A549 (cell line): Measurements from ENCODE around the genes UGT3A2 and NIPBL.

- PRO-cap, result no peak
CAGE:
- cytosol, long polyA plus RNA, result no peak
- long polyA plus RNA, result no peak
- nucleus, long polyA plus RNA, result no peak
Measured at GRCh38 chr5:35134152-35134699, 86.5 kb upstream of the AGXT2 start.

DNA sequence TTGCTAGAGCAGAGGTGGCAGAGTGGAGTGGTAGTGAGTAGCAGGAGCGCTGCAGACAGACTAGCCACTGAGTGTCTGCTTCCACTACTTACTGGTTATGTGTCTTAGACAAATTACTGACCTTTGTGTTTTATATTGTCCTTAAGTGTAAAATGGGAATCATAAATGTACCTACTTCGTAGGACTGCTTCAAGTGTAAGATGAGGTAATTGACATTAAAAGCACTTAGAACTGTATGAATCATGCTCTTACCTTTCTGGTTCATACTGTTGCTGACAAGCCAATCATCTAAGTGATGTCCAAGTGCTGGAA lies 12.5 kb upstream of the PRLR start:
- PRO-cap, result no peak
CAGE:
- cytosol, long polyA plus RNA, result no peak
- long polyA plus RNA, result no peak
- nucleus, long polyA plus RNA, result no peak

DNA sequence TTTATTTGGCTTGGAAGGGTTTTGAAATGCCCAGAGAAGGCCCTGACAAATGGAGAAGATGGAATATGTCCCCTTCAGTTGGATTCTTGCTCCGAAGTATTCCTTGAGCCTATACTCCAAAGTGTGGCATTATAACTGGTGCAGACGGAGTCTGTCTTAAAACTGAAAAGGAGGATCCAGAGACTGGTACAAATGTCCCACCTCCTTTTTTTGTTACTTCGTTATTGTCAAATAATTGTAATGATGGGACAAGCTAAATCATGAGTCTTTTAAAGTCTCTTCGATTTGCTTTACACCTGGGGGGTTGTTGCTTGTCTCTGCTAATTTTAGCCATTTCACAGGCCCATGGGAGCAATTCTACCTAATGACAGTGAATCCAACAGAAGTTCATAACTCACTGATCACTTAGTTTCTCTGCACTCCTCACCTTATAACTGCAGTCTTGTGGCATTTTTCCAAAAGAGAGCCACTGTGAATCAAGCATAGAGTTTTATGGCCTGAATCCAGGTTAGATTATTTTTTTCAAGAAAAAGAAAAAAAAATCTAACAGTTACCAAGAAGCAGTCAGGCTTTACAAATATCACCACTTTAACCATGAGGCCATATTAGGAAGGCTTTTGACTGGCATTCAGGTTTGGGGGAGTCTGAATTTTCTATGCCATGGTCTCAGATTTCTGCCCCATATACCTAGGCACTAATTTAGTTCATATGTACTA lies 1.6 kb upstream of the IL7R start:
- PRO-cap, result no peak
CAGE:
- cytosol, long polyA plus RNA, result no peak
- long polyA plus RNA, result no peak
- nucleus, long polyA plus RNA, result no peak

DNA sequence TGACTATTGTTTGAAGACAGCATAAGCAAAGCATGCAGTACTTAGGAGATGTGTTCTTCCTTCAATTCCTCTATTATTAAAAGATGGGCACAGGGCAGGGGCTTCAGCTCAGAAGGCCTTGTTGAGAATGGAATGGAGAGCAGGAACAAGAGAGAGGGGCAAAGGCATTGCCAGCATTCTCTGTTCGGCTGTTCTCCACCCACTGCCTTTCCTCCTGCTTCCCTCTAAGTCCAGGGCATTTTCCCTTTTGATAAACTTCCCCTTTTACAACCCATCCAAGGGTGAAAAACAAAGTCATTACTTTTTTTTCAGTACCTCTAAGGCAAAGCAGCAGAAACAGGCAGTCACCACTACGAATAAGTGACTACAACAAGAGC lies 12.9 kb downstream of the IL7R start:
- PRO-cap, result no peak
CAGE:
- cytosol, long polyA plus RNA, result no peak
- long polyA plus RNA, result no peak
- nucleus, long polyA plus RNA, result no peak

DNA sequence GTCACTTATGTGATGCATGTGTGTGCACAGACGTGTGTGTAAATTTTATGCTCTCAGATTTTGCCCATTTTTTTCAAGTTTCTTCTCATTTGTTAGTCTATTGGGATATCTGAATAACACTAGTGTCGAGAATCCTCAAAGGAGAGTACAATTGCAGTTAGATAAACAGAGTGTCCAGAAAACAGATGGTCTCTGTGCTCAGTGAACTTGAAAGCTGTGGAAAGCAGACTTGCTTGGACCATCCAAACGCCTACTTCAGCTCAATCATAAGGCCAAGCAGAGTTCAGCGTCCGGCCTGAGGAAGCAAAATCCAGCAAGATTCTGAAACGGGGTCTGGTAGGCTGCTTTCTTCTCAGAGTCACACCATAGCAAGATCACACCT lies 35.8 kb upstream of the UGT3A1 start:
- PRO-cap, result no peak
CAGE:
- cytosol, long polyA plus RNA, result no peak
- long polyA plus RNA, result no peak
- nucleus, long polyA plus RNA, result no peak

- PRO-cap, result no peak
CAGE:
- cytosol, long polyA plus RNA, result no peak
- long polyA plus RNA, result no peak
- nucleus, long polyA plus RNA, result no peak
Measured at GRCh38 chr5:36066141-36067341, at the start of gene UGT3A2. Gene UGT3A2, minus strand, starts transcription at chr5:36066882.

DNA sequence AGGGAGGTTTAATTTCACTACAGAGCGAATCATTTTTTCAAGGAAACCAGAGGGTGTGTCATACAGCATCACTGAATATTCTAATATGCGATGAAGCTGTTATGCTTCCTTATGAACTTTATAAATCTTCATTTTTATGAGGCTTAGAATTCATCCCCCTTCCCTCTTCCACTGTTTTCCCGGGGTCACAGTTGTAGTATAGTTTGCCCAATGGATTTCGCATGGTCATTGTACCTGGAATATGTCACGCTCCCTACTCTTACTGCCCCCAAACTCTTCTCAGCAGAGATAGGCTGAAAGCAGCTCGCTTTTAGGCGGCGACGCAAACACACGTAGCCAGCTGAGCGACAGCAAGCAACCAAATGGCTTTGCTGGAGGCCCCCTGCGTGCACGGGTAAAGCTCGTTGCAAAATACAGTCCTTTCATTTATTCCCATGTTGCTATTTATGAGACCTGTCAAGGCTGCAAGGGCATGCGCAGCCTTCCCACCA lies 788 bp downstream of the LMBRD2 start:
- PRO-cap, result no peak
CAGE:
- cytosol, long polyA plus RNA, result no peak
- long polyA plus RNA, result no peak
- nucleus, long polyA plus RNA, result no peak

DNA sequence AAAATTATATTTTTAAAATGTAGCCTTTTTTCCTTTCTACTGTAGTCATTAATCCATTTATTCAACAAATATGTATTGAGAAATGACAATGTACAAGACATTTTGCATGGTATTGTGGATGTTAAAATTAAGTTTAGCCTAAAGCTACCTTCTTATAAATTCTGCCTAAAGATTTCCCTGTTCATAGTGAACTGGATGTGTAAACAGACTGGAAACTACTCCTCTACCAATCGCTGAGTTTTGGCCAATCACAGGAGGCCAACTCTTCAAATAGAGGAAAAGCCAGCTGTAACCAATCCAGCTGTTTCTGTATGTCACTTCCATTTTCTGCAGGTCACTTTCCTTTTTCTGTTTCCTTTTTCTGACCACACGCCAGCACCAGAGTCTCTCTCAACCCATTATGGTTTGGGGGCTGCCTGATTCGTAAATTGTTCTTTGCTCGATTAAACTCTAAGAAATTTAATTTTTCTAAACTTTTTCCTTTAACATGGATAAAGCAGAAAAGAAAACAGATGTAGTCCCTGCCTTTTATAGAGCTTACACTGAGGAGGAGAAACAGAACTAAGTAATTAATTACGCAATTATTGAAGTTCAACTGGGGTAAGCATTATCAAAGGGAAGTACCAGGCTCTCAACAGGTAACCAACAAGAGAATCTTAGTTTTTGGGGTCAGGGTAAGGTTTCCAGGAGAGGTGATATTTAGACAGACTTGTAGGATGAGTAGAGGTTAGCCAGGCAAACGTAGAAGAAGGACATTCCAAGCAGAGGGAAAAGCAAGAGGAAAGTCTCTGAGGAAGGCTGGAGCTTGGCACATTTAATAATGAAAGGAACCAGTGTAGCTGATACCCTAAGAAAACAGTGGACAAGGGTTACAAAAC lies 27.7 kb downstream of the RANBP3L start:
- PRO-cap, result no peak
CAGE:
- cytosol, long polyA plus RNA, result no peak
- long polyA plus RNA, result no peak
- nucleus, long polyA plus RNA, result no peak

DNA sequence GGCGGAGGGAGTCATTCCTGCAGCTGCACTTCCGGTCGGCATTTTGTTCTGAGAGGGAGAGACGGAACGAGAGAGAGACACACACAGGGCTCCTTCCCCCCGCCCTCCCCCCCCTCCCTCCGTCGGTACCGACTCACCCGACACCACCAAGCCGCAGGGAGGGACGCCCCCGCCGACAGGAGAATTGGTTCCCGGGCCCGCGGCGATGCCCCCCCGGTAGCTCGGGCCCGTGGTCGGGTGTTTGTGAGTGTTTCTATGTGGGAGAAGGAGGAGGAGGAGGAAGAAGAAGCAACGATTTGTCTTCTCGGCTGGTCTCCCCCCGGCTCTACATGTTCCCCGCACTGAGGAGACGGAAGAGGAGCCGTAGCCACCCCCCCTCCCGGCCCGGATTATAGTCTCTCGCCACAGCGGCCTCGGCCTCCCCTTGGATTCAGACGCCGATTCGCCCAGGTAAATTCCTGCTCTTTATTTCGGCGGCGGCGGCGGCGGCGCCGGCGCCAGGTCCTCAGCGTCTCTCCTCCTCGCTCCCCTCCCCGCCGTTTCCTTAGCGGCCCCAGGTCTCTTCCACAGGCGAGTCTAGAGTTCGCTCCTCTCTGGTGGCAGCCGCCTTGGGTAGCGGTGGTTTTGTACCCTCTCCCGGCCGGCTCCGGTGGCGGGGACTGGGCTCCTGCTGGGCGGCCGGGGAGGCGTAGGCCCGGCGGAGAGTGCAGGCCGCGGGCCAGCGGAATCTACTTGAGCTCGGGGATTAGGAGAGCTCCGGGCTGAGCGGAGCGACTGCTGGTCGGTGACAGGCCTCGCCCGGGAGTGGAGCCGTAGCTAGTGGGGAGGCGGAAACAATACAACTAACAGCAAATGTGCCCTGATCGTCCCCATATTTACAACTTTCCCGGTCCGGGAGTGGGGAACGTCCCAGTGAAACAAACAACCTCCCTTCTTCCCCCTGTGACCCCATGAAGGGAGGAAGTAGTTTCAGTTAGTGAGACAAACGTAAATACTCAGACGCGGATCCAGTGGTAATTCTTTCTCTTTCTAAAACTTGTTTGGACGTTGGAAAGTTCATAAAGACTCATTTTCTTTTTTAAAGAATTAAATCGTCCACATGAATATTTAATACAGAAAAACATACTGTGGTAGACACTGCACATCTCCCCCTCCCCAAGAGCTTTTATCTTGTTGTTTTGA lies at the start of gene NIPBL:
NIPBL (plus strand) TSS at position 41 of the 1,182 bp plus-strand sequence.
- PRO-cap, result bidirectional peak, plus-strand start at position 147 of the sequence, minus-strand start outside the sequence
CAGE:
- cytosol, long polyA plus RNA, result no peak
- long polyA plus RNA, result no peak
- nucleus, long polyA plus RNA, result start-site peak on the plus strand centred at position 131 of the sequence, 52 bp wide, 22 and 39 reads in 2 replicates

DNA sequence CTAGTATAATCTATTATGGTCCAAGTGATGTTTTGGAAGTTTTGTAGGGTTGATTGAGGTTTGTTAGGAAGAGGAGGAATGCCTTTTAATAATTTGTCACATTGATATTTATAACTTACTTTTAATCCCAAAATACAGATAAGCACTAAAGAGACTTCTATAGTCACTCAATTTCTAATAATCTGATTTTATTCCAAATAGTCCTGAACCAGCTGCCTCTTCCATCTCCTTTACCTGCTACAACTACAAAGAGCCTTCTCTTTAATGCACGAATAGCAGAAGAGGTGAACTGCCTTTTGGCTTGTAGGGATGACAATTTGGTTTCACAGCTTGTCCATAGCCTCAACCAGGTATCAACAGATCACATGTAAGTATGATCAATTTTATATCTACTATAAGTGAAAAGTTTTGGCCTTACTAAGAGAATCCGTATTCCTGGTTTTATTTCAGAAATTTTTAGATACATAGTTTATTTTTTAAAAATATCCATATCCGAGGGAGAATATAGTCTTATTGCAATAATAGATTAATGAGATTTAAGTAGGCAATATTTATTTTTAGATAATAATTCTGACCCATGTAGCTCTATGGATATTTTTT lies 78.8 kb downstream of the NIPBL start:
- PRO-cap, result no peak
CAGE:
- cytosol, long polyA plus RNA, result no peak
- long polyA plus RNA, result no peak
- nucleus, long polyA plus RNA, result no peak

GRCh38 chr5:36970811-36971118 lies 94.2 kb downstream of the NIPBL start:
- PRO-cap, result no peak
CAGE:
- cytosol, long polyA plus RNA, result no peak
- long polyA plus RNA, result no peak
- nucleus, long polyA plus RNA, result no peak

DNA sequence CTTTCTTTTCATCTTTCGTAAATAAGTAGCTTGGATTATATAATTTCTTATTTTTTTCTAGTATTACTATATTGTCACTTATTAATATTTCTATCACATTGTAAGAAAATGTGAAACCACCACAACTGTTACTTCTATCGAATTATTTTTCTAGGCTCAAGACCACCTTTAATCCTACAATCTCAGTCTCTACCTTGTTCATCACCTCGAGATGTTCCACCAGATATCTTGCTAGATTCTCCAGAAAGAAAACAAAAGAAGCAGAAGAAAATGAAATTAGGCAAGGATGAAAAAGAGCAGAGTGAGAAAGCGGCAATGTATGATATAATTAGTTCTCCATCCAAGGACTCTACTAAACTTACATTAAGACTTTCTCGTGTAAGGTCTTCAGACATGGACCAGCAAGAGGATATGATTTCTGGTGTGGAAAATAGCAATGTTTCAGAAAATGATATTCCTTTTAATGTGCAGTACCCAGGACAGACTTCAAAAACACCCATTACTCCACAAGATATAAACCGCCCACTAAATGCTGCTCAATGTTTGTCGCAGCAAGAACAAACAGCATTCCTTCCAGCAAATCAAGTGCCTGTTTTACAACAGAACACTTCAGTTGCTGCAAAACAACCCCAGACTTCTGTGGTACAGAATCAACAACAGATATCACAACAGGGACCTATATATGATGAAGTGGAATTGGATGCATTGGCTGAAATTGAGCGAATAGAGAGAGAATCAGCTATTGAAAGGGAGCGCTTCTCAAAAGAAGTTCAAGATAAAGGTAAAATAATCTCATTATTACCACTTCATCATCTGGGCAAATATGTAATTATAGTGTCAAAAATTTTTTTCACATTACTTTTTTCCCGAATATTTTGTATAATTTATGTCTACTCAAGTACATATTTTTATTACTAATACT lies 99.3 kb downstream of the NIPBL start:
- PRO-cap, result no peak
CAGE:
- cytosol, long polyA plus RNA, result no peak
- long polyA plus RNA, result no peak
- nucleus, long polyA plus RNA, result no peak

GRCh38 chr5:37063481-37063959 lies 185.7 kb downstream of the CPLANE1 start:
- PRO-cap, result no peak
CAGE:
- cytosol, long polyA plus RNA, result no peak
- long polyA plus RNA, result no peak
- nucleus, long polyA plus RNA, result no peak

DNA sequence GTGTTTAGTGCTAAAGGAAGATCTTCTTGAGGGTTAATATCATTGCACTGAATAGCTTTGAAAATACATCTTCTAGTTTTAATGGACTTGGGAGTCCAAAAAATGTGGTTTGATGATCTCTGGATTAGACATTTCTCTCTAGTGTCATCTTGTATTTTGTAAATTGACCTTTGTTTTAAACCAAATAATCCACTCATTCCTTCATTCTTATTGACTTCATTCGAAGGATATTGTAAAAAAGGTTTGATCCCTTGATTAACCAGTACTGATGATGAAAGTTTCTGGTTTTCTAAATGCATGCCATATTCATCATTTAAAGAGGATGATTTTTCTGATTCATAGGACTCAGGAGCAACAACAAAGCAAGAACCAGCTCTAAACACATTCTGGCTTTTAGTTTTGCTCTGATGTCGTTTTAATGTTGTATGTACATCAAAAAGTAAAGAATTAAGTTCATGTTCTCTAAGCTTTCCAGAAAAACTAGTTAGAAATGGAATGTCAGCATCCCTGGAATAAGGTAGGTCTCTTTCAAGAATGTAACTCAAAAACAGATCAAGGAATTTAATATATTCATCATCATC lies 66.1 kb downstream of the CPLANE1 start:
- PRO-cap, result no peak
CAGE:
- cytosol, long polyA plus RNA, result no peak
- long polyA plus RNA, result no peak
- nucleus, long polyA plus RNA, result no peak

GRCh38 chr5:37634263-37634861 lies 205.5 kb downstream of the GDNF start:
- PRO-cap, result no peak
CAGE:
- cytosol, long polyA plus RNA, result no peak
- long polyA plus RNA, result no peak
- nucleus, long polyA plus RNA, result no peak

- PRO-cap, result no peak
CAGE:
- cytosol, long polyA plus RNA, result no peak
- long polyA plus RNA, result no peak
- nucleus, long polyA plus RNA, result no peak
Measured at GRCh38 chr5:37689819-37690515, 149.9 kb downstream of the GDNF start.

GRCh38 chr5:38257370-38257677 lies 1.0 kb upstream of the EGFLAM start:
- PRO-cap, result no peak
CAGE:
- cytosol, long polyA plus RNA, result no peak
- long polyA plus RNA, result no peak
- nucleus, long polyA plus RNA, result no peak

GRCh38 chr5:38494012-38494476 lies 62.4 kb downstream of the LIFR start:
- PRO-cap, result no peak
CAGE:
- cytosol, long polyA plus RNA, result no peak
- long polyA plus RNA, result no peak
- nucleus, long polyA plus RNA, result no peak

DNA sequence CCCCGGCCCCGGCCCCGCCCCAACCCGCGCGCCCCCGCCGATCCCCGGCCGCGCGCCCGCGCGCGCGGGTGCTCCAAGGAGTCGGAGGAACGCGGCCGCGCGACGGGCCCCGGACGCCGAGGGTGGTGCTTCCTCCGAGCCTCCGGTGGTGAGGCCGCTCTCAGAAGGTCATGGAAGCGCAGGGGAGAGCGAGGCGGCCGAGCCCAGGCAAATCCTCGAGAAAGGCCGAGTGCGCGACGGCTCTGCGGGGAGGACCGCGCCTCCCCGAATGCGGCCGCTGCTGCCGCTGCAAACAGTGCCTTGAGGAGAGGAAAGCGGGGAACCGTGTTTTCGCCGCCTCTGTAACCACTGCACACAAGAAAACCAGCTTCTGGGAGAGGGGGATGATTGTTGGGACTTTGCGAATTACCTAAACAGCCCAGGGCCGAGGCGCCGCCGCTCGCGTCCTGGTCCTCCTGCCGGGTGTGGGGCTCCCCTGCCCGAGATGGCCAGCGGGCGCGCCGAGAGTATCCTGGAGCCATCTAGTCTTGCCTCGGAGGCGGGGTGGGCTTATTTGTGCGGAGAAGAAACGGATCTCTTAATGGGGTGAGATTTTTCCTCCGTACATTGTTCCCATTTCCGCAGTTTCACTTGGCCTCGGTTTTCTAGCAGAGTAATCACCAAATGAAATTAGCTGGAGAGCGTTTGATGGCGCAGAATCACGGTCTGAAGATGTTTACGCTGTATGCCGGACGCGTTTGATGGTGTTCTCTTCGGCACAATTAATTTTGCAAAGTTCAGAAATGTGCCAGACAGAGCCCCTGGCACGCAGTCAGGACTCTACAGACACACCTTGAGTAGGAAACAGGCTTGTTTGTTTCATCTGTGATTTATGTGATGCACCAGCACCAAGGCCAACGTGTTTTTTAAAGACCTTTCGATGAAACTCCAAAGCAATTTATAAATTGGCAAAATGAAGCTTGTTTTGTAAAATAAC lies 568 bp upstream of the LIFR start:
- PRO-cap, result bidirectional peak, plus-strand start at position 100 of the sequence, minus-strand start outside the sequence
CAGE:
- cytosol, long polyA plus RNA, result no peak
- long polyA plus RNA, result no peak
- nucleus, long polyA plus RNA, result no peak

DNA sequence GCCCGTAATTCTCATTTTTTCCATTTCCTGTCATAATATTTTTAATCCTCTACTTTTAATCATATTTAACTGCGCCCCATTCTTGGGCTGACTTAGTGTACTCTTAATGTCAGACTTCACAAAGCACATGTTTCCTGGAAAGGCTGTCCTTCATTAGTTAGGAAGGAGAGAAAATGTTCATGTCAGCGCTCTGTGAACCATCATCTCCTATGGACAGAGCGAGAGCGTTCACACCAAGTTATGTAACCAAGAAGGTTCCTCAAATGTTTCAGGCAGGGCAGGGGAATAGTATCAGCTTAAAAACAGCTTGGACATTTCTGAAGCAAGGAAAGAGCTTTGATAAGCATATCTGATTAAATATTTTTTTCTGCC lies 66.1 kb upstream of the LIFR start:
- PRO-cap, result no peak
CAGE:
- cytosol, long polyA plus RNA, result no peak
- long polyA plus RNA, result no peak
- nucleus, long polyA plus RNA, result no peak